Subcutaneous preadipocyte (primary cell): ENCODE data around the genes CD2, TRIM45 and HAO2.

DNA sequence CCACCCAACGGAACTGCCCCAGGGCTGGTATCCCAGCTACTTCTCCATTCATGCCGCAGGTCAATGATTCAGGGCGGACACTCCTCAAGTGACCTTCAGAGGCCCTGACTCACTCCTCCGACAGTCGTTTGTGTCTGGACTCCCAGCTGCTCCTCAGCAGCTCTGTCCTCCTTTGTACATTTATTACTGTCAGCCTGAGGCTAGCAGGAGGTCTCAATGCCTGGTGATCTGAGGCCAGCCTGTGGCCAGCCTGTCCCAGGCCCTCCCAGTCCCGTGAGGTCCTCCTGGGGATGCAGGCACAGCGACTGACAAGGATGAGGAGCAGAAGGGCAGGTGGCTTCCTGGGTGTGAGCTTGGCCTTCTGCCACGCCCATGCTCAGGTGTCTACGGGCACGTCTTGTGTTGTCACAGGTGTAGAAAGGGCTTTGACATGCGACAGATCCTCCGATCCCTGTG is 24.2 kb downstream of the IGSF3 start:
- CAGE, long polyA plus RNA, result no peak

DNA sequence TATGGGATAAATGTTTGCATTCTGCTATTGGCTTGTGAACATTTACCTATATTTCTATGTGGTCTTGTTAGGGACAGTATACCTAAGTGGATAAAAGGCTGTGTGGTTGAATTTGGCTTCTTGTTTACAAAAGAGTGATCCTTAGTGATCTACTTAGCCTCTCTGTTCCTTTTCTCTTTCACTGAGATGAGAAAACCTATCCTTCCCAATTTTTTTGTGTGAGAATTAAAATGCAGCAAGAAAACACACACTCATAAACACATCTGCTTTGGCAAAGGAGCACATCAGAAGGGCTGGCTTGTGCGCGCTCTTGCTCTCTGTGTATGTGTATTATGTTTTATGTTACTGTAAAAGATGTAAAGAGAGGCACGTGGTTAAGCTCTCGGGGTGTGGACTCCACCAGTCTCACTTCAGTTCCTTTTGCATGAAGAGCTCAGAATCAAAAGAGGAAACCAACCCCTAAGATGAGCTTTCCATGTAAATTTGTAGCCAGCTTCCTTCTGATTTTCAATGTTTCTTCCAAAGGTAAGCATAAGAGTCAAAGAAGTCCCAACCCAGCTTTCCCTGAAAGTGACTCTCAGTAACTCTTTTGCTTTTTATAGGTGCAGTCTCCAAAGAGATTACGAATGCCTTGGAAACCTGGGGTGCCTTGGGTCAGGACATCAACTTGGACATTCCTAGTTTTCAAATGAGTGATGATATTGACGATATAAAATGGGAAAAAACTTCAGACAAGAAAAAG is at the start of gene CD2:
Gene CD2 (plus strand): TSS at position 402 of the 742 bp plus-strand sequence.
- CAGE, long polyA plus RNA, result no peak

- CAGE, long polyA plus RNA, result no peak
Measured at GRCh38 chr1:116806034-116806675, 51.9 kb downstream of the CD2 start.

GRCh38 chr1:117001376-117001562 is 291 bp upstream of the CD101 start:
- CAGE, long polyA plus RNA, result no peak

DNA sequence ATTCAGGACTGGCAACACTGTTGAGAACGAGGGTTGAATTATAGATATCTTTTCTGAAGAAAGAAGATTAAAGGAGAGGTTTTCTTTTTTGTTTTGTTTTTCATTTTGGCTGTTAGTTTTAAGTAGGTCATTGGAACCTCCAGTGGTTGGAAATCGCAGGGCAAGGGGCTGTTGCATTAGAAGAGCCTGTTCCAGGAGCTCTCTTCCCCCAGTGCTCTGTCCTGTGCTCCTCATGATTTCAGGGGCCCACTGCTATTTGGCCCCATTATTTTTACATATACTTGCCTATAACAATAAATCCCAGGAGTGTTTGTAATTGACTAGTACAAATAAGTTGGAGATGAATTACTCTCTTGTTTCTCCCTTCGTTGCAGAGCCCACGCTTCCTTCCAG is 26.6 kb upstream of the TTF2 start:
- CAGE, long polyA plus RNA, result no peak

GRCh38 chr1:117121606-117122384 is at the start of gene TRIM45:
Gene TRIM45 (minus strand): TSS chr1:117121749.
- CAGE, long polyA plus RNA, result no peak

DNA sequence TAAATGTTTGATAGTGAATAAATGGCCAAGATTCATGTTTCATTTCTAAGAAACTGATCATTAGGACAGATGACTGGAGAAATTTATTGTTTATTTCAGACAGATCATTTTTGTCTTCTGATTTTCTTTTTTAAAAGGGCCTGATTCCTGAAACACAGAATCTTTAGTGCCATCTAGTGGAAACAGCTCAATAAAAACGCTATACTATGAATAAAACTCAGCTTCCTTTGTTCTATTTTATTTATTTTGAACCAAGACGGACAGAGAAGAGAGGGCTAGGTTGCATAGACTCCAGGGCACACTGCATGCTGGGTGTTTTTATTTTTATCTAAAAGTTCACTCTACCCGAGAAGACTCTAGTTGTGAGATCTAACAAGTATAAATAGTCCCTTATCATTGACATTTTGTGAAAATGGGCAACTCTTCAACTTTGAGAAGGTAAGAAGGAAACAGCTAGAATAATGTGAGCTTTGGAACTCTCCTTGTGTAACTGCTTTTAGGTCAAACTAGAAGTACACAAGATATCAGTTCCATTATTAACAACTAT is 7.1 kb upstream of the TRIM45 start:
- CAGE, long polyA plus RNA, result no peak

DNA sequence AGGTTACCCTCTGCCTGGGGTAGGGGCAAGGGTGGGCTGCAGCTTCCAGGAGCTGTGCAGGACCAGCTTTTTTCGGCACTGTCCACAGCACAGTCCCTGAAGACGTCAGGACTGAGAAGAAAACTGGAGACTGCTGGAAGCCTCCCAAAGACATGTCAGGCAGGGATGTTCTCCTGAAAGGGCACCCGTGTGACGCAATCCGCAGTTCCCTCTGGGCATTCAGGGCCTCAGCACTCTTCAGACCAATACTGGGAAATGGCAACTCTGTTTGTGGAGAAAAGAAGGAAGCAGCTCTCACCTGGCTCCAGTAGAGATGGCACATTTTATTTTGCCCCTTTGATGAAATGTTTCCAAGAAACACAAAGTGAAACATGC is 64.8 kb upstream of the TENT5C start:
- CAGE, long polyA plus RNA, result no peak

DNA sequence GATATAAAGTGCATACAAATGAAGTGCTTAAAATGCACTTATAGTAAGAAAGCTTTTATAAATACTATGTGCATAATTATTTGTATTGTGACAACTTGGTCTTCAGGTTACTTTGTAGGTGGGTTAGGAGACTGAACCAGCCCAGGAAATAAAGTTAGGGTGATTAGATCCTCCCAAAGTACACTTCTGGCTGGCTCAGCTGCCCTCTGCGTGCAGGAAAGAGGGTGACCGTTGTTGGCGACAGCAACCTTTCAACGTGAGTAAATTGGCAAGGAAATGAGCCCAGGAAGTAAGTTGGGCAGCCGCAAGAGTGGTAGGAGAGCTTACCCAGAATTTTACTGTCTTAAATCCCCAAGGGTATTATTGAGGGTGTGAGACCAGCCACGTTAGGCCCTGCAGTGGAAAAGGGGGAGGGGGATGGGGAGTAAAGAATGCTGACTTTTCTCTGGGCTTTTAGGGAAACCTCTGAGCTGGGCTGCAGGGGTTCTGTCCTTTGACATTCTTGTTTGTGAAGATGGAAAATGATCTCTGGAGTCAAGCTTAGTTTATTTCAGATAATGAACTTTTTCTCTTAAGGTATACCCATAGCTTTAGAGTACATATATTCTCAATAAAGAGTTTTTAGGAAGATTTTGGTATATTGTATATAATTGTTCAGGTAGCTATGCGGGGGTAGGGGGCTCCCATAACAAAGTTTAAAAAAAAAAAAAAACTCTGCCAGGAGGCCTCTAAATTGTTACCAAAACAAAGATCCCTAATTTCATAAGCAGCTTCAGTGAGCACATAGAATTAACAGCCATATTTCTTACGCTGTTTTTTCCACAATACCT is 1.8 kb downstream of the TENT5C start:
- CAGE, long polyA plus RNA, result no peak

- CAGE, long polyA plus RNA, result no peak
Measured at GRCh38 chr1:117630670-117631108, 24.8 kb downstream of the TENT5C start.

DNA sequence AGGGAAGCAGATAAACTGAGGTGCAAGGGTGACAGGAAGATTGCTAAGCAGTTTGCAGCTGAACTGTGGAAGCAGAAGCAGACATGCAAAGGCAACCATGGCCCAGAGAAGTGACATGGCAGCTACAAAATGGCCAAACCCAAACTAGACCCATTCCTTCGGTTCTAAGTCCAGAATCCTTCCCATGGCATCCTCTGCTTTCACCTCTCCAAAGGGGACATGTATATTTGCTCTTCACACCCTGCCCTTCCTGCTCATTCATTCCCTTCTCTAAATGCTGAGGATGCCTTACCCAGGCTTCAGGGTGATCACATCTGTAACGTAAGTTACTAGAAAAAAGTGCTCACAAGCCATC is 74.4 kb downstream of the TENT5C start:
- CAGE, long polyA plus RNA, result no peak

DNA sequence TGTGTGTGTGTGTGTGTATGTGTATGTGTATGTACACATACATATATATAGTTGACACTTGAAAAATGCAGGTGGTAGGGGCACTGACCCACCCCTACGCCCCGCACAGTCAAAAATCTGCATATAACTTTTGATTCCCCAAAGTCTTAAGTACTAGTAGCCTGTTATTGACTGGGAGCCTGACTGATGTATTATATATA is 30.5 kb downstream of the WDR3 start:
- CAGE, long polyA plus RNA, result no peak

DNA sequence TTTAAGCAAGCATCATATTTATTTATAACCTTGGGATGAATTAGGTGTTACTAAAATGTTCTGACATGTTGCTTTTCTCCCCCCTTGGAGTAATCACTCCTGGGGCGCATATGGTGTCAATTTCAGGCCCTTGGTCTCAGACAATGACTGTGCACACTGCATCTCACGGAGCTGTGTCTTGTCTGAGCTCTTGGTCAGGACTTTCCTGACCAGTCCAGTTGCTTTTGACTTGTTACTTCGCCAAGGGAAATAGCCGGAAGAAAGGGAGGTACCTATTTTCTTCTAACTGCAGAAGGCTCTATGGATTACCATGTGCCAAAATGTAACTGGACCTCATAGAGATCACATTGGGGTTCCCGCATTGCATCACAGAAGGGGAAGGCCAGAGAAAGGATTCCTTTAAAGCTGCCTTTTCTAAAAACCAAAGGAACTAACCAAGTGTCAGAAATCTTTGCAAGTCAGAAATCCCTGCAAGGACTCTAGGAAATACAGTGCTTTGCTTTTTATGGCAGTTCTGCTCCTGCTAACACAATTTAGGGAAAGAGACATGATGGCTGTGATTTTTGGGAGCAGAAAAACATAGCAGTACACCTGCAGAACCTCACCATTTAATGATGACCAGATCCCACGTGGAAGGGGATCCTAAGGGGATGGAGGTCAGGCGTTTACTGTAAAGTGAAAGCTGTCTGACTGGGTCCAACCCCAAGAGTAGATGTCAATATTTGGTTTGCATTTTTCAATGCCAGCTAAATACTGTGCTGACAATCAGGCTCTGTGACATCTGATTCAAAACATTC is 68.5 kb downstream of the SPAG17 start:
- CAGE, long polyA plus RNA, result no peak

GRCh38 chr1:118302174-118302493 is 117.1 kb upstream of the SPAG17 start:
- CAGE, long polyA plus RNA, result no peak

DNA sequence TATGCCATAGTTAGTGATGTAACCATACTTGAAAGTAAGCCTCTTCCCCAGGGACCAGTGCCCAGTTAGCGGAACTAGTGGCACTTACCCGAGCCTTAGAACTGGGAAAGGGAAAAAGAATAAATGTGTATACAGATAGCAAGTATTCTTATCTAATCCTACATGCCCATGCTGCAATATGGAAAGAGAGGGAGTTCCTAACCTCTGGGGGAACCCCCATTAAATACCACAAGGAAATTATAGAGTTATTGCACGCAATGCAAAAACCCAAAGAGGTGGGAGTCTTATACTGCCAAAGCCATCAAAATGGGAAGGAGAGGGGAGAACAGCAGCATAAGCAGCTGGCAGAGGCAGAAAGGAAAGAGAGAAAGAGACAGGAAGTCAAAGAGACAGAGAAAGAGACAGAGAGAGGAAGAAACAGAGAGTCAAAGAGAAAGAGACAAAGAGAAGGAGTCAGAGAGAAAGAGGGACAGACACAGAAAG is 37.0 kb upstream of the WARS2 start:
- CAGE, long polyA plus RNA, result no peak

GRCh38 chr1:119341228-119342004 is 27.2 kb upstream of the HAO2 start:
- CAGE, long polyA plus RNA, result no peak

GRCh38 chr1:119368638-119368915 is at the start of gene HAO2:
Gene HAO2 (plus strand): TSS chr1:119368785.
- CAGE, long polyA plus RNA, result no peak

DNA sequence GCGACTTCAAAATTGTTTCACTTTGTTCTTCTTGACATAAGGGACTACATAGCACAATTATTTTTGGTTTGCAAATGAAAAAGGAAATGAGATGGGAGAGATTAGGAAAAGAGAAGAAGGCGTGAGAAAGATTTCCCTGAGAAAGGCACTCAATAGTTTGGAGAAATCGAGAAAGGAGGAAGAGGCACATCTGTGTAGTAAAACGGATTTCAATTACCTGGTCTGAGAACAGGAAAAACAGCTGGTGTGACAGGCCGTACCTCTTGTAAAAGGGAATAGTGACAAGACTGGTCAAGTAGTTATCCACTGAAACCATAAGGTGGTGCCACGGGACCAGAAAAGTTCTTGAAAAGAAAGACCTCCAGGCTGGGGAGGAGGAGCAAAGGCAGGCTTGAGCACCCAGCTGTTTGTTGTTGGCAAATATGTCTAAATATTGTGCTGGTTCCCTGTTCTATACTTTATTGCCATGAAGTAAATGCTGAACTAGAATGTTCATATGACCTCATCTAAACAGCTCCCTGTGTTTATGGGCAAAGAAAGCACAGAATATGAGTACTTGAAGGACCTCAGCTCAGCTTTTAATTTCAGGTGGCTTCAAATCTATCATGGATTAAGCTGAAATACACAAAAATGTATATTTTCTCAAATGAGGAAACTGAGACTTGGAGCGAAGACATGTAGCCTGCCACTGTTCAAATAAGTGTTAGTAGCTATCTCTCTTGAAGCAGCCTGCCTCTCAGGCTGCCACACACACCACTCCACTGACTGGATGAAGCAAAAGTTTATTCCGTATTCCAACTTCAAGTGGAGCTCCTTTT is 4.0 kb downstream of the HAO2 start:
- CAGE, long polyA plus RNA, result no peak

GRCh38 chr1:119631353-119632093 is 16.5 kb downstream of the ZNF697 start:
- CAGE, long polyA plus RNA, result no peak

DNA sequence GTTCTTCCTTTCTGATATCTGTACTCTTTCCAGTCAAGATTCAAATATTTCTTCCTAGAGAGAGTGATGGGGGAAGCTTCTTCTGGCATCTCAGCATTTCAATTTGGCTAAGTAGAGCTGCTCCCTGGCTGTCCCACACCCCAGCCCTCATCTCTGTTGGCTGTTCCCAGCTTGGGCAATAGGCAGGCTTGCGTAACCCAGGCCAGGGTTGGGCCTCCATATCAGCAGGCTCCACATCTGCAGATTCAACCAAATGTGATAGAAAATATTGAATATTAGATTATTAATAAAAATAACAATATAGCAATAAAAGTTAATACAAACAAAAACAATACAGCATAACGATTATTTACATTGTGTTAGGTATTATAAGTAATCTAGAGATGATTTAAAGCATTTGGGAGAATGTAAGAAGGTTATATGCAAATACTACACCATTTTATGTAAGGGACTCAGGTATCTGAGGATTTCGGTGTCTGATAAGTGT is 15.9 kb upstream of the HMGCS2 start:
- CAGE, long polyA plus RNA, result no peak